Pulmonary artery (tissue), 1 donor: ENCODE data around the genes LGALS7 and LRFN1.

- PRO-cap, result bidirectional peak, plus-strand start at chr19:38649985, minus-strand start at chr19:38649891
Observed at GRCh38 chr19:38649422-38650149, 2.1 kb downstream of the ACTN4 start.

DNA sequence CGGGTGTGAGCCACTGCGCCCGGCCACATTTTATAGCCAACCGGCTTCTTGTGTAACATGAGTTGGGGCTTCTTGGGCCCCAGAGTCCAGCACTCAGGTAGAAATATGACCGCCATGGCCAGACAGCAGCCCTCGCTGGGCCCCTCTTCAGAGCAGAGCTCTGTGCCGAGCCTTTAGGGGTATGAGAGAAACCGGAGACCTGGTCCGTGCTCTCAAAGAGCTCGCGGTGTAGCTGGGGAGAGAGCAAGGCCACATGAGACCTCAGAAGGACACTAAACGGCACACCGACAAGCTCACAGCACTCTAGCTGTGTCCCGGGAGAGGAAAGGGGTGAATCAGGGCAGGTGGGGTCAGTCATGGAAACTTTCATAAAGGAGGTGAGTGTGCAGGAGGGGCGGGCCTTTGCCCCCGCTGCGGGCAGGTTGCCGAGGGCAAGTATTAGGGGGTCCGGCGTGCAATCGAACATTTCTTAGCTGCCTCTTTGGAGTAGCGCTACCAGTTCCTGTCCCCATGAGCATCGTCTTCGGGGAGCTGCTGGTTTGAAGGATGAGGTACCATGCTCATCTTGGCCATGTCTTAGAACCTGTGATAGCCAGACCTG lies 15.8 kb downstream of the ACTN4 start:
- PRO-cap, result no peak

GRCh38 chr19:38665861-38666644 lies 18.6 kb downstream of the ACTN4 start:
- PRO-cap, result bidirectional peak, plus-strand start at chr19:38666356, minus-strand start at chr19:38666160

- PRO-cap, result no peak
Observed at GRCh38 chr19:38679681-38680310, 32.3 kb downstream of the ACTN4 start.

DNA sequence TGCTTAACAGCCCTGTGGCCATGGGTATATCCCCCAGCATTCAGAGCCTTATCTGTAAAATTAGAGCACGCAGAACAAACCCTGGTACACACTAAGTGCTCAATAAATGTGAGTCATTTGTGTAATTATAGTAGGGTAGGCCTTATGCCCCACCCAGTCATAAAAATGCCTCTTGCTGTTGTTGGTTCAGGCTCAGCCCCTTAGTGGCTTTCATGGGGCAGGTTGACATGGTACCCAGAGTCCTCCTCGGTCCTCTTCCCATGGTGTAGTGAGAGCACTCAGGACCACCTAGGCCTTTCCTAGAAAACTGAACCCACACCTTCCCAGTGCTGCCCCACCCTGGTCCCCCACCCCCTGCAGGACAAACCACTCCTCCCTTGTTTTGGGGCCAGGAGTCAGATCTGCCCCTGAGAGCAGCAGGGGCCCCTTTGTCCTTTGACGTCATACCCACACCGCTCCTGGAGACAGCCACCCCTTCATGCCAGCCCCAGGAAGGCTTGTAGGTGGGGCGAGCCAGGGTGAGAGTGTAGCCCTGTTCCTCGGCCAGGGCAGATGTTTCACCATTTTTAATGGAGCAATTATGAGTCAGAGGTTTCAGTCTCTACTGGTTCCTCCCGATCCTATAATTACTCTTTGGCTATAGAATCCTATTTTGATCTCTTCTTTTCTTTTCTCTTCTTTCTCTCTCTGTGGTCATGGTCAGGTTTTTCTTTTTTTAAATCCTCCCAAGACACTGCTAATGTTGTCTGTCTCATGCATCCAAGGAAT lies 36.8 kb downstream of the ACTN4 start:
- PRO-cap, result no peak

- PRO-cap, result no peak
Observed at GRCh38 chr19:38727583-38727810, 16.8 kb downstream of the CAPN12 start.

DNA sequence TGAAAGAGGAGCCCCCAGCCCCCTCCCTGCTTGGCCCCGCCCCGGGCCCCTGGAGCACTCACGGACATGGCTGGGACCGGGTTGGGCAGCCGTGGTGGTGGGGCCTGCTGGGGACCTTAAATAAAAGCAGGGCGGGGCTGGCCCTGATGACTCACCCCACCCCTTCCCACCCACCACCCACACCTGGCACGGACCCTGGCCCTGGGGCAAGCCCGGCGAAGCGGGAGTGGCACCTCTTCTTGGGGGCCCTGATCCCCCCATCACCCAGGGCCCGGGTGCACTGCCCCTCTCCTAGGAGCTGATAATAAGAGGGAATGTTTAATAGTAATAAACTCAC lies at the start of gene LGALS7:
LGALS7 (minus strand) TSS at position 93 of the 337 bp plus-strand sequence.
- PRO-cap, result no peak

GRCh38 chr19:38839246-38840558 lies 8.1 kb upstream of the ECH1 start:
- PRO-cap, result no peak

- PRO-cap, result bidirectional peak, plus-strand start at chr19:38849493, minus-strand start at chr19:38849271; bidirectional peak, plus-strand start at chr19:38849582, minus-strand start at chr19:38849503
Observed at GRCh38 chr19:38849118-38849693, 580 bp downstream of the HNRNPL start.

- PRO-cap, result no peak
Observed at GRCh38 chr19:38850740-38851074, 921 bp upstream of the HNRNPL start.

- PRO-cap, result no peak
Observed at GRCh38 chr19:38974678-38974941, 932 bp downstream of the FBXO17 start.

DNA sequence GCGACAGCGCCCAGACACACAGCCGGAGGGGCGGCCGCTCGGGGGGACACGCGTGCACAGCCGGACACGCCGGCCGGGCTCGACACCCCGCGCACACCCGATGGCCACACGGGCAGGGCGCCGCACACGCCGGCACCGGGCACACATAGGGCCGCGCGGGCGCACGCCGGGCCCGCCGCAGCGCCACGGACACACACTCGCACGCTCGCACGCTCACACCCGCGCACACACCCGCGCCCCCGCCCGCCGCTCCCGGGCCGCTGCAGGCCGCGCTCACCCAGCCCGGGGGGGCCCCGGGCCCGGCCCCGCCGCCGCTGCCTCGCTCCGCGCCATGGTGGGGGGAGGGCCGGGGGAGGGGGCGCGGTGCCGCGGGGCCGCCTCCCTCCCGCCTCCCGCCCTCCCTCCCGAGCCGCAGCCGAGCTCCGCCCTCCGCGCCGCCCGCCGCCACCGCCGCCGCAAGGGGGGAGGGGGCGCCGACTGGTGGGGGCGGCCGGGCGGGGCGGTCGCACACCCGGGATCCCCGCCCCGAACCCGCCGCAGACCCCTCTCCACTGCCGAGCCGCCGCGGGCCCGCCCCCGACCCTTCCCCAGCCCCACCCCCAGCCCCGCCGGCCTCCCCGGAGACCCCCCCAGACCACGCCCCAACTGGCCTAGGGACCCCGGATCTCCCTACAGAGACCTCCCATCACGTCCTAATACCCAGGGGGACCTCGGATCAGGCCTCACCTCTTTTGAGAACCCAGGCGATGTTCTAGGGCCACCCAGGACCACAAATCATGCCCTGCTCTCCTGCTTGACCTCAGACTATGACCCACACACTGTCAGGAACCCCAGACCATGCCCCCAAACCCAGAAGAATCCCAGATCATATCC lies at the start of gene LRFN1:
LRFN1 (minus strand) TSS at position 348 of the 873 bp plus-strand sequence.
- PRO-cap, result no peak

DNA sequence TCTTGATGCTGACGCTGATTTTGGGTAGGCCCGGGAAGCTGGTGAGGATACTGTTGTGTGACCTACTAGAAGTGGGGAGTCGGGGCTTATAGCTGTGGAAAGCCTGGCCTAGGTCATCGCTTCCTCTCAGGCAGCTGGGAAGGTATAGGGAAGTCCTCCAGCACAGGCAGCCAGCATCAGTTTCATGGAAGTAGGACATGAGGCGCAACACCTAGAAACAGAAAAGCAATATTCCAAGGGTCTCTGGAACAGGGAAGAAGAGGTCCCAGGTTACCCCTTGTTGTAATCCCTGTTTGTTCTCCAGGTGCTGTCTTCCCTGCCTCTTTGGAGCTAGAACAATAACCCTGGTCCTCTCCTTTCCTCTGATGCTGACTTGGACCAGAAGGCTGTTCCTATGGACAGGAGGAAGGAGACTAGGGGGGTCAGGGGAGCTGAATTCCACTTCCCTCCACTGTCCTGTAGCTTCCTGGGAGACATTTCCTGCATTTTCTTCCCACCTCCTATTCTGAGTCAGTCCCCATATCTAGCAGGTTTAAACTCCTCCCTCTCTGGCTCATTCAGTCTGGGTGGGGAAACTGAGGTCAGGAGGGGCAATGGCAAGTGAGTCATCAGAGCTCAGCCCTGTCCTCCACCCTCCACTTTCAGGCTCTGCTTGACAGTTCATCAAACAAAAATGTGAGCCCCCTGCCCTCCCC lies 20.2 kb downstream of the SAMD4B start:
- PRO-cap, result no peak

- PRO-cap, result bidirectional peak, plus-strand start at chr19:39413779, minus-strand start at chr19:39413704
Observed at GRCh38 chr19:39413025-39413932, 810 bp downstream of the PLEKHG2 start.

DNA sequence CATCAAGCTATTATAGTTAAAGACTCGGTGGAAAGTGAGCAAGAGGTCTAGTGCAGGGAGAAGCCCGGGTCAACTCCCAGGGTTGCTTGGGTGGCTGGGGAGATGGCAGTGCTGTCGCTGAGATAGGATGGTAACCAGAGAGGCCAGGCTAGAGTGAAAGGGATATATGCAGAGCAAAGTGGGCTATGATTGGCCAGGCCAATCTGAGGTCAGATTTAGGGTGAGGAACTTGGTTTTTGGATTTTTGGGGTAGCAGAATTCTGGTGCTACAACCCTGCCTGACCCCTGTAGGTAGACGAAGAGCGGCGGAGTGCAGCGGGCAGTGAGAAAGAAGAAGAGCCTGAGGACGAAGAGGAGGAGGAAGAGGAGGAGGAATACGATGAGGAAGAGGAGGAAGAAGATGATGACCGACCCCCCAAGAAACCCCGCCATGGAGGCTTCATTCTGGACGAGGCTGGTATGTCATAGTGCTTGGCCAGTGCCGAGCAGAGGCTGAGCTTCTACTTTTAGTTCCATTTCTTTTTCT lies 7.7 kb downstream of the SUPT5H start:
- PRO-cap, result no peak

DNA sequence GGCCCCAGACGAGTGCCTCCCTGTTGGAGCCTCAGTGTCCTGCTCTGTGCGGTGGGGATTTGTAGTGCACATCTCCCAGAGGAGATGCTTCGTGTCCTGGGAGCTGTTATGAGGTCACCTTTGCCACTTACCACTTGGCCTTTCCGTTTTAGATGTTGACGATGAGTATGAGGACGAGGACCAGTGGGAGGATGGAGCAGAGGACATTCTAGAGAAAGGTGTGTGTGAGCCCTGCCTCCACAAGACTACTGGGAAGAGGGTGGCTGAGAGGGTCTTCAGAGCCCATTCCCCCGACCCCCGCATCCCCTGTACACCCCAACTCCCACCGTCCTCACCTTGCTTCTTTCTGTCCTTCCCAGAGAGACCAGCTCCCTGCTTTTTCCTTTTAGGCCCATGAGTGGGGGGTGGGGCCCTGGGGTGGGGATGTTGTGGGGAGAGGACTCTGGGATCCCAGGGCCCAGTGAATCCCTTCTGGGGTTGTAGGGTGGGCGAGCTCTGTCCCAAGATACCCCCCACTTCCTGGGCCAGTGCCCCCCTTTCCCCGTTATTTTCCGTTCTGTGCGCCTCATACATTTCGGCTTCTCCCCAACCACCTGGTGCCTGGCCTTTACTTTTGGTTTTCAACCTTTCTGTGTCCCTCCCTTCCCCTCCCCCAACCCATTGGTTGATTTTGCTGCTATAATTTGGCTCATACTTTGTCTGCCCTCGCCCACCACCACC lies 12.3 kb downstream of the SUPT5H start:
- PRO-cap, result no peak

DNA sequence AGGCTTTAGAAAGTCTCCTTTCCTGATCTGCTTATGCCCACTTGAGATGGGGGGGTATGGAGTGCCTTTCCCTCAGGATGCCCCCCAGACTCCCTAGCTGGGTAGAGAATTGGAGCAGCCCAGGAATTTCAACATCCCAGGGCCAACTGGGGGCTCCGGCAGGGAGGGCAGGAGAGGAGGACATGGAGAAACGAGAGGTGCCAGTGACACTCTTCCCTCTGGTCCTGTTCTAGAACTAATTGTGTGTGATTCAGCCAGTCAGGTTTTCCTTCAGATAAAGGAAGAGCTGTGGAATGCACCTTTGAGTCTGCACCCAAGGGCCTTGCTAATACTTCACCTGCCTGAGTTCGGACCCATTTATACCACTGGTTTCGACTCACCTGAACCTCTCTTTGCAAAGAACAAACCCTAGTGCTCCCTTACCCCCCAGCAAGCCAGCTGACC lies 13.1 kb upstream of the TIMM50 start:
- PRO-cap, result no peak

- PRO-cap, result no peak
Observed at GRCh38 chr19:39518992-39519429, 4.1 kb downstream of the SELENOV start.

GRCh38 chr19:39934465-39934759 lies 36.6 kb upstream of the PSMC4 start:
- PRO-cap, result no peak

GRCh38 chr19:39935992-39936341 lies 35.0 kb upstream of the PSMC4 start:
- PRO-cap, result no peak